HT1080 (cell line): ENCODE measurements around a stretch of chr22.

DNA sequence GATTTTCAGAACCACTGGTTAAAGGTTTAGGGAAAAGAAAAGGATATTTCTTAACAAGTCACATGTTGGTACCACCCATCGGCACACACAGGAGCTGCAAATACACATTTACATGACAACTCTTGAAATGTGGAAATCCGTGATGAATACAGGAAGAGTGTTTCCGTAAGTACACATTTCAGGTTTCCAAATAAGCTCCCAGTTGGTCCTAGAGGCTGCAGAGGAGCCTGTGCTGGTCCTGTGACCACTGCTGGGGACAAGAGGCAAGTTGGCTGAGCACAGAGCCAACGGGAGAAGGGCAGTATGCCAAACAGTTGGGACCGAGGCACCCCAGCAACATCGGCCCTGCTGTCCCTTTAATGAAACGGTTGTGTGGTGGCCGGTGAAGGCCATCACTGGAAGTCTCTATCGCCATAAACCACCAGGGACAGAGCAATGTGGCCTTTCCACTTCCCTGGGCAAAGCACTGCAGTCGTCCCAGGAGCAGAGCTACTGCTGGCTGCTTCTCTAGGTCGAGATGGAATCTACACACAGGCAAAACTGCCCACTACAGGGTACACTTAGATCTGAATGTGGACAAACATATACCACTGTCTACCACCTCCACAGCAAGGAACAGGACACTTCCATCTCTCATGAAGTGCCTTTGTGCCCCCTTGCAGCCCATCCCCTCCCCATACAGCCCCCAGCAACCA lies 38.6 kb upstream of the ARFGAP3 start:
RAMPAGE:
- cytosol, long total RNA, result no peak
- long total RNA, result no peak
- nucleus, long total RNA, result no peak

RAMPAGE:
- cytosol, long total RNA, result no peak
- long total RNA, result no peak
- nucleus, long total RNA, result no peak
Observed at GRCh38 chr22:42901677-42902306, 44.7 kb upstream of the ARFGAP3 start.

GRCh38 chr22:42932176-42932456 lies 75.0 kb upstream of the ARFGAP3 start:
RAMPAGE:
- cytosol, long total RNA, result no peak
- long total RNA, result no peak
- nucleus, long total RNA, result no peak

GRCh38 chr22:42938823-42939441 lies 76.0 kb downstream of the PACSIN2 start:
RAMPAGE:
- cytosol, long total RNA, result no peak
- long total RNA, result no peak
- nucleus, long total RNA, result no peak

RAMPAGE:
- cytosol, long total RNA, result no peak
- long total RNA, result no peak
- nucleus, long total RNA, result no peak
Observed at GRCh38 chr22:42951154-42952228, 63.5 kb downstream of the PACSIN2 start.

RAMPAGE:
- cytosol, long total RNA, result no peak
- long total RNA, result no peak
- nucleus, long total RNA, result no peak
Observed at GRCh38 chr22:42963792-42964284, 51.1 kb downstream of the PACSIN2 start.

DNA sequence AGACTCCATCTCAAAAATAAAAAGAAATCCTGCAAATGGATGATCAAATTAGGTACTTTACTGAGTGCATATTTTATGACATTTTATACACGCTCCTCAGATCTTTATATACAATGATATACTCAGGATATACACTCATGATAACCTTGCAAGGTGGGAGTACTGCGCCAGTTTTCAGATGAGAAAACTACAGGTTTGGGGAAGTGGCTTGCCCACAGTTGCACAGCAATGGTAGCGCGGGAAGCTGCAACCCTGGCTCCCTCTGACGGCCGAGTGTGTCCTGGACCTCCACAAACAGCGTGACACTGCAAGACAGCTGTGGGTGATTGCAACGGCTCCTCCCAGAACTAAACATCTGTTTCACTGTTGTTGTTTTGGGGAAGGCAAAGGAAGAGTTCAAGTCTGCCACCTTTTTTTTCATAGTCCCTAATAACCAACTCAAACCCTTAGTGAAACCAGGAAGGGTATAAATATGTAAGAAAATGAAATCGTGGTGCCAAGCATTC lies 47.0 kb downstream of the PACSIN2 start:
RAMPAGE:
- cytosol, long total RNA, result no peak
- long total RNA, result no peak
- nucleus, long total RNA, result no peak

RAMPAGE:
- cytosol, long total RNA, result no peak
- long total RNA, result no peak
- nucleus, long total RNA, result no peak
Observed at GRCh38 chr22:42975408-42976281, 39.3 kb downstream of the PACSIN2 start.

RAMPAGE:
- cytosol, long total RNA, result no peak
- long total RNA, result no peak
- nucleus, long total RNA, result no peak
Observed at GRCh38 chr22:42985199-42985645, 29.7 kb downstream of the PACSIN2 start.

GRCh38 chr22:43036090-43036755 lies 21.3 kb upstream of the PACSIN2 start:
RAMPAGE:
- cytosol, long total RNA, result no peak
- long total RNA, result no peak
- nucleus, long total RNA, result no peak

RAMPAGE:
- cytosol, long total RNA, result no peak
- long total RNA, result no peak
- nucleus, long total RNA, result no peak
Observed at GRCh38 chr22:43109806-43110426, 634 bp upstream of the BIK start.

DNA sequence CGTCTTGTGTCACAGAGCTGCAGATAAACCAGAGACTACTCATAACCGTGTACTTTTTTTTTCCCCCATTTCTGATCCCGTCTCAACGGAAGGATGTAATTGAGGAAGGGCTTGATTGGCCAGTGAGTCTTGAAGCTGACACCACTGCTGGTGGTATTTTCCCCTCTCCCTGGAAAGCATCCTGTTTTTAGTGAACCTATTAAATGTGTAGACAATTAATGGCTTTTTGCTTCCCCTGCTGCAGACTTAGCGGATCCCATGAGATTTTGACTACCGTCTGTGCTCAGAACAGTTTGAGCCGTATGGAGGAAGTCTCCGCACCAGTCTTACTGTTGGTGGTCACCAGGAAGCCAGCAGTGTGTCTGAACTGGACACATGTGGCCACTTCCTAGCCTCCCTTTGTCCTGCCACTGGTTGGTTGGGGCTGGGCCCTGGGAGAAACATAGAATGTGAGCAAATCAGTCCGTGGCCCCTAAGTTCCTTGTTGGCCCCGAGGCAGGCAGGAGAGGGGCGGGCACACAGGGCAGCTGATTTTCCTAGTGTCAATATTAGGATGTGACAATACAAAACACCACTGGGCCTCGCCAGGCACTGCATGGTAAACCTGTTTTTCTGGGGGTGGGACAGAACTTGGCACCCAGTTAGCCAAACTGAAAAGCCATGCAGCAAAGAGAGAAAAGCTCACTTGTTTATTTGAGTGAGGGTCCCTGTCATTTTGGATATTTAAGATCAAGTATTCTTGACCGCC lies 3.2 kb downstream of the BIK start:
RAMPAGE:
- cytosol, long total RNA, result no peak
- long total RNA, result no peak
- nucleus, long total RNA, result no peak

GRCh38 chr22:43174011-43174651 lies 12.8 kb downstream of the TTLL12 start:
RAMPAGE:
- cytosol, long total RNA, result no peak
- long total RNA, result no peak
- nucleus, long total RNA, result no peak

DNA sequence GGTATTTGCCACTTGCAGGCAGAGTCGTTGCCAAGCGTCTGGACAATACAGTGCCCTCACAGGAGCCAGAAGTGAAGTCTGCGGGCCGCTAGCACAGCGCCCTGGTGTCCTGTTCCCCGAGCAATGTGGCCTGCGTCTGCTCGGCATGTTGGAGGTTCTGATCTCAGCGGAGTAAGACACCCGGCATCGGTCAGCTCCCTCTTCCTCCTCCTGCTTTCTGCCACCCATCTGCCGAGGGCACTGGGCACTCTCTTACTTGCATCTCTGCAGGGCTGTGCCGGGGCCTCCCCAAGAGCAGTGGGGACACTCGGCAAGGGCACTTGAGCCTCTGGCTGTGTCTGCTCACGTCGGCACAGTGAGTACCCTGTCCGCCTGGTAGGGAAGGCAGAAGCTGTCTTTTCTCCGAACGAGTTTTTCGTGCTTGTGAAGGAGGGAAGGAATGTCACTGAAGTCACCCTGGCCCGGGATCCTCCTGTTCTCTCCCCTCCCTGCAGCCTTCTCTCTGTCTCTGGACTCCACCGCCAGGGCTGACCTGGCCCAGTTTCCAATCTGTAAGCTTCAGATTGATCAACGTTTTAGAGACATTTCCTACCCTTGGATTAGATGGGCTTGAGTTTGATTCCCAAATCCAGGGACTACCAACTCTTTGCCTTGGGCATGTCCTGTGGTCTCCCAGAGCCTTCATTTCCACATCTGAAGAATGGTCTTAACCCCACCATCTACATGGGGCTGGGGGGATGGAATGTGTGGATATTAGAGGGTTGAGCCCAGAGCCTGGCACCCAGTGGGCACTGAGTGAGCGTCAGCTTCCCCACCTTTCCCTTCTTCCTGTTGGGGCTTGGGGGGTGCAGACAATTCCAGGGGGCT lies 10.7 kb upstream of the TTLL12 start:
RAMPAGE:
- cytosol, long total RNA, result no peak
- long total RNA, result no peak
- nucleus, long total RNA, result no peak

RAMPAGE:
- cytosol, long total RNA, result no peak
- long total RNA, result no peak
- nucleus, long total RNA, result no peak
Observed at GRCh38 chr22:43290798-43291353, 52.3 kb downstream of the SCUBE1 start.

DNA sequence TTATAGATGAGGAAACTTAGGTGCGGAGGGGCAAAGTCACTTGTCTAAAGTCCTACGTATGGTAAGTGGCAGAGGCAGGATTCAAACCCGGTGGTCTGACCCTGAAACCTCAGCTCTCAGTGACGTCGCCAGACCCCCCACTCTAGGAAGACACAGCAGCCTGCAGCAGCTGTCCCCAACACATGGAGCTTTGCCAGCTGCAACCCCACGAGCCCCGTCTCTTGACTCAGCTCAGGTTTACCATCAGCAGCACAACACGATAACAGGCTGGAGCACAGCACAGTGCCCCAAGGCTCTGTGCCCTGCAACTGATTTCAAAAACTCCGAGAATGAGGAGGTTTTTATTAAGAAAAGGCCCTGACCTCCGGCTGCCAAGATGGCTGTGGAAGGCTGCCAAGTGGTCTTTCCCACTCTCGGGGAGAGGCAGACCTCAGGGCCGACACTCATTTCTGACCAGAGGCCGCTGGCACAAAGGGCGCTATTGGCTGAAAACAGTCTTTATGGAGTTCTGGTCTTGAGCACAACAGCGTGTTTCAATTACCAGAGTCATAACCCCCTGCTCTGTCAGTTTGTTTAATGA lies 51.2 kb downstream of the SCUBE1 start:
RAMPAGE:
- cytosol, long total RNA, result no peak
- long total RNA, result no peak
- nucleus, long total RNA, result no peak

GRCh38 chr22:43295161-43295731 lies 47.9 kb downstream of the SCUBE1 start:
RAMPAGE:
- cytosol, long total RNA, result no peak
- long total RNA, result no peak
- nucleus, long total RNA, result no peak

DNA sequence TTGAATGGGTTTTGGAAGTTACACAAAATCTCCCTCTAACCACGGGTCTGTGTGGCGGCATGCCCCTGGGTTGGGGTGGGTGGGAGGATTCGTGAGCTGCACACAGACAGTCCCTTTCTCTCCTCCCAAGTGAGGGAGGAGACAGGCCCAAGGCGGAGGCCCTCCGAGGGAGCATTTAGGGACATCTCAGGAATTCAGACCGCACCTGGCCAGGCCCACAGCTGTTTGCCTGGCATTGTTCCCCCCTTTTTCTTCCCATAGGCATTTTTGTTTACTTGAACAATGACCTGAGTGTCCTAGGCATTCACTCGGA lies 94.1 kb downstream of the MPPED1 start:
RAMPAGE:
- cytosol, long total RNA, result no peak
- long total RNA, result no peak
- nucleus, long total RNA, result no peak

DNA sequence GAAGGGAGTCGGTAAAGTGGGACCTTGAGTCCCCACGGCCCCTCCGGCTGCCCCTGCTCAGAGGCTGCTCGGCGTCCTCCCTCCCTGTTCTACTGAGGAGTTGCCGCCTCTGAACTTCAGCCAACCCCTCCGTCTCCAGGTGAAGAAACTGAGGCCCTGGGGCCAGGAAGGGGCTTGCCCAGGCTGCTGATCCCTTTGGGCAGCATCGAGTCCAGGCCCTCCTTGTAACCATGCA lies 1.2 kb downstream of the PARVG start:
RAMPAGE:
- cytosol, long total RNA, result no peak
- long total RNA, result no peak
- nucleus, long total RNA, result no peak

GRCh38 chr22:44201848-44202864 lies 21.4 kb downstream of the PARVG start:
RAMPAGE:
- cytosol, long total RNA, result no peak
- long total RNA, result no peak
- nucleus, long total RNA, result no peak